Liver (tissue), 9 donors: Measurements from ENCODE around the genes HNF1A and MORN3.

GRCh38 chr12:120580127-120580602 is 1.0 kb downstream of the POP5 start:
- PRO-cap, 5 experiments: no peak in any of the 5 experiments
- RAMPAGE, long total RNA, 2 experiments: no peak in any of the 2 experiments
- RRBS: no CpG with 5 or more reads among the region's 9 CpGs

DNA sequence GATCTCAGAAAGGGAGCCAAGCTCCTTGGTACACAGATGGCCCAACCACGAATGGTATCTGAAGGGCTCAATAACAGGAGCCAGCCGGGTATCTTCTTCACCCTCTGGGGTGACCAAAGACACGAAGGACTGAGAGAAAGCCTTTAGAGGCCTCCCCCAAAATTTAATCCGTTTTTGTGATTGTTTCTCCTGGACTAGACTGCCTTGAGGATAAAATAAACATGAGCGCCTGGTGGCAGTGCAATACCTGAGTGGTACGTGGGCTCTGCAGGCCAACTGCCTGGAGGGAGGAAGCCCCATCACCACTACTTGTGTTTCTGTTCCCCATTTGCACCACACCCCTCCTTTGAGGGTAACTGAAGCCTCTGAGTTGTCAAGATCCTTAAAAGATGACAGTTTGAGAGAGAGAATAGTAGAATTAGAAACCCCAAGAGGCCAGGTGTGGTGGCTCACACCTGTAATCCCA is 2.1 kb upstream of the MLEC start:
- PRO-cap, 5 experiments: no peak in any of the 5 experiments
- RAMPAGE, long total RNA, 2 experiments: no peak in any of the 2 experiments
- RRBS: no CpG with 5 or more reads among the region's 6 CpGs

DNA sequence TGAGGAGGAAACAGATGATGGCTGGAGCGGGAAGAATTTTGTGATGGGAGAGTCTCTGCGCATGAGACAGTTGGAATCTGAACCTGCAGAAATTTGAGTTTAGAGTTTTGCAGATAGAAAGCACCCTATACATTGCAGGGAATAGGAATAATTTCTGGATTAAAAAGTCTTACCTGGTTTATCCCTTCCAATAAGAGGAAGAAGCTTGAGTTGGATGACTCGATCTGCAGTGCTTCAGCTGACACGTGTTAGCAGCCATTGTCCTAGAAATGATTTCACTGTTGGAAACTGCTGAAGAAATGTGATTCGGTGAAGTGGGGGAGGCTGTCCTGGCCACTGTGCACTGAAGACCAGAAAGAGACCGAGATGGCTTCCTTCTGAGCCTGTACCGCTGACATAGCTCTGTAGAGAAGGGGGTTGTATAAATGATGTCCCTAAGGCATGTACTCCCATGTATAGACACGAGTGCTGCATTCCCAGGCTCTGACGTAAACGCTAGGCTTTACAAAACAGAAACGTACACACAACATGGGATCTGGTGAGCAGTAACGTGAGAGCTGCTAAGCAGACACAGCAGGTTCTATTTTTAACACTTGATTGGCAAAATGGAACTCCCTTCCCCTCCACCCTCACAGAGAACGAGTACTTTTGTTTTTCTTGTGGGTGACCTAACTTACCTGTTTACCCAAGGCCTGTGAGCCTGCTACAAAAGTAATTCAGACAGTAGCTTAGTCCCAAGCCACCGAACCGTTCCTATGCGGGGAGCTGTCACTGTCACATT is 35.8 kb downstream of the ACADS start:
- PRO-cap, 5 experiments: no peak in any of the 5 experiments
- RAMPAGE, long total RNA, 2 experiments: no peak in any of the 2 experiments
- RRBS: no CpG with 5 or more reads among the region's 16 CpGs

- PRO-cap, 5 experiments: no peak in any of the 5 experiments
- RAMPAGE, long total RNA, 2 experiments: no peak in any of the 2 experiments
- RRBS: no CpG with 5 or more reads among the region's 13 CpGs
Observed at GRCh38 chr12:120766912-120767868, 41.6 kb downstream of the ACADS start.

GRCh38 chr12:120819303-120819884 is 84.8 kb downstream of the SPPL3 start:
- PRO-cap, 5 experiments: no peak in any of the 5 experiments
- RAMPAGE, long total RNA, 2 experiments: no peak in any of the 2 experiments
- RRBS: no CpG with 5 or more reads among the region's 4 CpGs

DNA sequence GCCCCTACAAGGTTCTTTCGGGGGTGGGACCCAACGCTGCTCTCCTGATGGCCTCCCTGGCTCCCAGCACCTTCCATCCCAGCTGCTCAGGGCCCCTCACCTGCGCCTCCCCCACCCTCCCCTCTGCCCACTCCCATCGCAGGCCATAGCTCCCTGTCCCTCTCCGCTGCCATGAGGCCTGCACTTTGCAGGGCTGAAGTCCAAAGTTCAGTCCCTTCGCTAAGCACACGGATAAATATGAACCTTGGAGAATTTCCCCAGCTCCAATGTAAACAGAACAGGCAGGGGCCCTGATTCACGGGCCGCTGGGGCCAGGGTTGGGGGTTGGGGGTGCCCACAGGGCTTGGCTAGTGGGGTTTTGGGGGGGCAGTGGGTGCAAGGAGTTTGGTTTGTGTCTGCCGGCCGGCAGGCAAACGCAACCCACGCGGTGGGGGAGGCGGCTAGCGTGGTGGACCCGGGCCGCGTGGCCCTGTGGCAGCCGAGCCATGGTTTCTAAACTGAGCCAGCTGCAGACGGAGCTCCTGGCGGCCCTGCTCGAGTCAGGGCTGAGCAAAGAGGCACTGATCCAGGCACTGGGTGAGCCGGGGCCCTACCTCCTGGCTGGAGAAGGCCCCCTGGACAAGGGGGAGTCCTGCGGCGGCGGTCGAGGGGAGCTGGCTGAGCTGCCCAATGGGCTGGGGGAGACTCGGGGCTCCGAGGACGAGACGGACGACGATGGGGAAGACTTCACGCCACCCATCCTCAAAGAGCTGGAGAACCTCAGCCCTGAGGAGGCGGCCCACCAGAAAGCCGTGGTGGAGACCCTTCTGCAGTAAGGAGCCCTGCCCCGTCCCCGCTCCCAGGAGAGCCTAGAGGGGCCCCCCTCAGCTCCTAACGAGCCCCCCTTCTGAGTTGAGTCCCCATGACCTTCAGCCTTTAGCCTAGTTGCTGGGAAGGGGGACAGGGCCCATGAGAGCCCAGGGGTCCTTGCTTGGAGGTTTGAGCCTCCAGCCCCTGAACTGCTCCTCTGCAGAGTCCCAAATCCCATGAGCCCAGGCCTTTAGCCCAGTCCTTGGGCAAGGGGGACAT is at the start of gene HNF1A:
HNF1A (plus strand) TSS at position 260 of the 1,068 bp plus-strand sequence.
- PRO-cap, 5 experiments: peak in 5 of 5 experiments; most common plus-strand start position 266 of the sequence (in 3); most common minus-strand start position 180 of the sequence (in 2)
- RAMPAGE, long total RNA, 2 experiments: no peak in any of the 2 experiments
- RRBS: 19% methylated on average over 7 of the region's 40 CpGs

DNA sequence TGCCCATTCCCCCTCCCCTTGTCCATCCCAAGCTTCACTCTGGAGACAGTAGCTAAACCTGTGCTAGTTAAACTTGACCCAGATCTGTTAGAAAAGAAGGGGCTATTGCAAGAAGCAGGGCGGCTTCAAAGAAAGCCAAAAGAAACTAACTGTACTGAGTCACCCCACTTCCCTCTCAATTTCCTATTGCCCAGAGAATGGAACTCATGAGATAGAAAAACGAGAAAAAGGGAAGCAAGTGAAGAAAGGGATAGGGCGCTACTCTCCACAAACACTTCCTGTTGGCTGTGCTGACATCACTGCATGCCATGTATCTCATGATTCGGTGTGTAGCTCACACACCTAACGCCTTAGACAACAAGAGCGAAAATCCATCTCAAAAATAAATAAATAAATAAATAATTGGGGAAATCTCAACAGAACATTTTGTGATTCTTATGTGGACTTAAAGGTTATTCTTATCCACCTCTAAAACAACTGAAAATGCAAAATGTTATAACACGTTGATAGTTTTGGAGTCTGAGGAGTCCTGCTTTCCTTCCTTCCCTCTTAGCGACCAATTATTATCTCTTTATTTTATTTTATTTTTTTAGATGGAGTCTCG is 13.0 kb upstream of the P2RX4 start:
- PRO-cap, 5 experiments: peak in 1 of 5 experiments; most common plus-strand start position 323 of the sequence (in 1); most common minus-strand start position 188 of the sequence (in 1)
- RAMPAGE, long total RNA, 2 experiments: no peak in any of the 2 experiments
- RRBS: no CpG with 5 or more reads among the region's 9 CpGs

DNA sequence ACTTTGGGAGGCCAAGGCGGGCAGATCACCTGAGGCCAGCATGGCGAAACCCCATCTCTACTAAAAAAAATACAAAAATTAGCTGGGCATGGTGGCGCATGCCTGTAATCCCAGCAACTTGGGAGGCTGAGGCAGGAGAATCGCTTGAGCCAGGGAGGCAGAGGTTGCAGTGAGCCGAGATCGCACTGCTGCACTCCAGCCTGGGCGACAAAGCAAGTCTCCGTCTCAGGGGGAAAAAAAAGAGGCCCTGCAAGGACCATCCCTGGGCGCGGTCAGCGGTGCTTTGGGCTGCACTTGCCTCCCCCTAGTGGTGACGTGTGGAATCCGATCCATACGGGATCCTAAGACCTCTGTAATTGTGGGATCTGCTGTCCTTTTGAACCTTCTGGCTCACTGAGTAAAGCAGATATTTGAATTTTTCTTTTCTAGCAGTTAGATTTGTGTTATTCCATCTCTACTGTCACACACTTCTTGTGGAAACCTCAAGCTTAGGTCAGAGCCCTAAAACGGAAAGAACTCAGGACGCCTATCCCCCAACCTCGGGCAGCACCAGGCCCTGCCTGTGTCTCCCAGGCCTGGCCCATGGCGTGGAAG is 20.3 kb downstream of the P2RX4 start:
- PRO-cap, 5 experiments: no peak in any of the 5 experiments
- RAMPAGE, long total RNA, 2 experiments: no peak in any of the 2 experiments
- RRBS: no CpG with 5 or more reads among the region's 18 CpGs

DNA sequence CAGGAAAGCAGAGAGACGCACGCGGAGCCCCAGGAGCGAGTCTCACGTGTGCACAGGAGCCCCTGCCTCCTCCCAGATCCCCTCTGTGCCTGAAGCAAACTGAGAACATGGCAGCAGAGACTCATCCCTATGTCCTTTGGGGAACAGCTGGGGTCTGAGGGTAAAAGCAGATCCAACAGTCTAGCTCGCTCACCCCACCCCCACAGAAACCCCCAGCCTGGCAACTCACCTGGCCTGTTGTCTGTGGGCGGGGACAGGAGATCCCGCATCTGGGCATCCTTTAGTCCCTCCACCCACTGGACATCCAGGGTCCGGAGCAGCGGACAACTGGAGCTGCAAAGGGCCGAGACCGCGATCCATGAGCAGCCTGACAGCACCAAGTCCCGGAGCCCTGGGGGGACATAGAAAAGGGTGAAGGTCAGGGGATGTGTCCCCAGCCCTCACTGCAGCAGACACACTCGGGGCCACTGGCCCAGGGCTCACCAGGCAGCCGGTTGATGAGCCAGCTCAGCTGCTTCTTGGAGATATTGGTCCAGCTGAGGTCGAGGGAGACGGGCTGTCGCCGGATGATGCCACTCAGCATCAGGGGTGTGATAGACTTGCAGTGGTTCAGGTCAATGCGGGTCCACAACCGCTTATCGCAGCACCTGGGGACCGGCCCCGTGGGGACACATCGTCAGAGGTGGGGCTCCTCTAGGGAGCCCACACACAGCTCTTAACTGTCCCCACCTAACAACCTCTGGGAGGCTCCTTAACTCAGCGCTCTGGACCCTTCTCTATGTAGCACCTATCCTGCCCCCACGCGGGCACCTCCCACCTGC is 40.9 kb downstream of the RNF34 start:
- PRO-cap, 5 experiments: no peak in any of the 5 experiments
- RAMPAGE, long total RNA, 2 experiments: no peak in any of the 2 experiments
- RRBS: 97% methylated on average over 15 of the region's 29 CpGs

GRCh38 chr12:121443879-121444804 is 44.2 kb downstream of the RNF34 start:
- PRO-cap, 5 experiments: no peak in any of the 5 experiments
- RAMPAGE, long total RNA, 2 experiments: no peak in any of the 2 experiments
- RRBS: 92% methylated on average over 10 of the region's 46 CpGs

- PRO-cap, 5 experiments: no peak in any of the 5 experiments
- RAMPAGE, long total RNA, 2 experiments: no peak in any of the 2 experiments
- RRBS: no CpG with 5 or more reads among the region's 12 CpGs
Observed at GRCh38 chr12:121444995-121445628, 45.2 kb downstream of the RNF34 start.

DNA sequence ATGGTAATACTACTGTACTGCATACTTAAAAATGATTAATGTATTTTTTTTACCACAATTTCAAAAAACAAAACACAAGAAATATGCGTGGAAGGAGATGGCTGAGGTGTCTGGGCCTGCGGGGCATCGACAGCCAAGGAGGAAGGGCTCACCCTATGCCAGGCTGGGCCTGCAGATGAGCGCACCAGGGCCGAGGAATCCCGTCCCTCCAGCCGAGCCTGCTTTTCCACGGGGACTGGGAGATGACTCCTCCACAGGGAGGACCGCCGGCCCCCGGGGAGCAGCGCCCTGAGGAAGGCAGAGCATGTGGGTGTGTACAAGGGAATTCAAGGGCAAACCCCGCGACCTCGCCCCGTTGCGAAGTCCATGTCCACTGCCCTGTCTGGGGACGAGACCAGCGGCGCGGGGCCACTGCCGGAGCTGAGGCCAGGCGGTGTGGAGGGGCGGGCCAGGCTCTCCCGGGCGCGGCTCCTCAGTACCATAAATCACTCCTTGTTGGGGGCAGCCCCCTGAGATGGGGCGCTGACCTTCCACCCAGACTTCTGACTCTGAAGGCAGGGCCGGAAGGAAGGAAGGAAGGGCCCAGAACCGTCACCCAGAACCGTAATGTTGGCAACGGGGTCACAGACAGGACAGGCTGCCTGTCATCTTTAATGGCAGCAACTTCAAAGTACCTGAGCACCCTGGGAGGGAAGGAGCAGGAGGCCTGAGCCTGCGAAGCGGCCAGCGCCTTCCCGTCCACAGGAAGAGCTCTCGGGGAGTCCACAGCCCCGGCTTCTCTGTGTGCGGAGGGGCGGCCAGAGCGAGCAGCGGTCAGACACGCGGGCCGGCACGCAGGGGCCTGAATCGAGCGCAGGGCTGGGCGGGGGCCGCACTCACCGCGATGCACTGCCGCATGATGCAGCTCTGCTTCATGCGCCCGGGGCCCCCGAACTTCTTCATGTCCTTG is 52.6 kb downstream of the RNF34 start:
- PRO-cap, 5 experiments: no peak in any of the 5 experiments
- RAMPAGE, long total RNA, 2 experiments: no peak in any of the 2 experiments
- RRBS: 78% methylated on average over 17 of the region's 56 CpGs

GRCh38 chr12:121523603-121524058 is 57.2 kb downstream of the KDM2B start:
- PRO-cap, 5 experiments: no peak in any of the 5 experiments
- RAMPAGE, long total RNA, 2 experiments: no peak in any of the 2 experiments
- RRBS: 88% methylated on average over 4 of the region's 18 CpGs

DNA sequence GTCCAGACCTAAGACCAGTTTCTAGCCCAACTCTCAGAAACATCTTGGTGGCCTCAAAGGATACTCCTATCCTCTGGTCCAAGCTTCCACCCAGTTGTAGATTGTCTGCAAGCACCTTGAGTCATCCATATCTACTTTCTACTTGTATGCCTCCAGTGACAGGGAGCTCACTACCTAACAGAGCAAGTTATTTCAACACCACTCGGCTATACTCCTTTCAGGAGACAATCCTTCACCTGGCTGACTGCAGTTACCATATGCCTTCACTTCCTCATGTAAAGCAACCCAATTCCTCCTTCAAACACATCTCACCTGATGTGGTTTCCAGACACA is 49.5 kb downstream of the KDM2B start:
- PRO-cap, 5 experiments: no peak in any of the 5 experiments
- RAMPAGE, long total RNA, 2 experiments: no peak in any of the 2 experiments
- RRBS: no CpG with 5 or more reads among the region's 1 CpG

DNA sequence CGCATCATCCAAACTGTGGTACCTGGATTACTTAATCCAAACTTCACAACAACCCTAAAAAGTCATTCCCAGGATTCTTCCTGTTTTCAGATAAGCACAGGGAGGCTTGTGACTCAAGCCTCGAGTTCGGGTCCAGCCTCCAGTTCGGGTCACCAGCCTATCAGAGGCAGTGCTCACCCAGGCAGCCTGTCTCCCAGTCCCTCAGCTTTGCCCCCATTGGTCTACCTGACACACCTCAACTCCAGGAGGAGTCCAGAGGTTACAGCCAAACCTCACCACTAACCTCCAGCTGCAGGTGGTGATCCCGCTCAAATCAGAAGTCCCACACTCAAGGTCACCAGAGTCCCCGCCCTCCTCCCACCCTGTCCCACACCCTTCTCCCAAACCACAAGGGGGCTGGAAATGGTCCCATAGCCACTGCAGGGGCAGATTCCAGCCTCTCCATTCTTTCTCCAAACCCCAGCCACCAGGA is 42.2 kb downstream of the KDM2B start:
- PRO-cap, 5 experiments: peak in 5 of 5 experiments; most common plus-strand start position 278 of the sequence (in 3); most common minus-strand start position 209 of the sequence (in 2)
- RAMPAGE, long total RNA, 2 experiments: no peak in any of the 2 experiments
- RRBS: no CpG with 5 or more reads among the region's 6 CpGs

GRCh38 chr12:121611174-121611800 is 30.5 kb upstream of the KDM2B start:
- PRO-cap, 5 experiments: no peak in any of the 5 experiments
- RAMPAGE, long total RNA, 2 experiments: no peak in any of the 2 experiments
- RRBS: no CpG with 5 or more reads among the region's 4 CpGs

- PRO-cap, 5 experiments: no peak in any of the 5 experiments
- RAMPAGE, long total RNA, 2 experiments: no peak in any of the 2 experiments
- RRBS: 91% methylated on average over 6 of the region's 18 CpGs
Observed at GRCh38 chr12:121669233-121669909, at the start of gene MORN3. Gene MORN3, minus strand, starts transcription at chr12:121669654.

- PRO-cap, 5 experiments: no peak in any of the 5 experiments
- RAMPAGE, long total RNA, 2 experiments: no peak in any of the 2 experiments
- RRBS: no CpG with 5 or more reads among the region's 7 CpGs
Observed at GRCh38 chr12:121717022-121717542, 4.5 kb downstream of the TMEM120B start.

GRCh38 chr12:121754157-121754763 is 39.2 kb downstream of the RHOF start:
- PRO-cap, 5 experiments: peak in 2 of 5 experiments; most common plus-strand start chr12:121754255 (in 1)
- RAMPAGE, long total RNA, 2 experiments: no peak in any of the 2 experiments
- RRBS: no CpG with 5 or more reads among the region's 17 CpGs

- PRO-cap, 5 experiments: no peak in any of the 5 experiments
- RAMPAGE, long total RNA, 2 experiments: no peak in any of the 2 experiments
- RRBS: no CpG with 5 or more reads among the region's 4 CpGs
Observed at GRCh38 chr12:121787713-121788152, 5.8 kb downstream of the RHOF start.